Body of pancreas (tissue), 2 donors: ENCODE results near the genes MPHOSPH8, ZMYM2 and ZDHHC20.

GRCh38 chr13:18297368-18297800, 884.2 kb downstream of the TUBA3C start:
- PRO-cap, result no peak
- RAMPAGE, long total RNA, 2 experiments, result no peak in any of the 2 experiments

GRCh38 chr13:19632926-19633877, at the start of gene MPHOSPH8:
MPHOSPH8 (plus strand) TSS chr13:19633659.
- PRO-cap, result bidirectional peak, plus-strand start at chr13:19633659, minus-strand start at chr13:19633474
- RAMPAGE, long total RNA, 2 experiments, result start-site peak on the plus strand in 2 of 2 experiments, at chr13:19633661-19633727 at its widest, 152 to 773 reads per replicate

- PRO-cap, result no peak
- RAMPAGE, long total RNA, 2 experiments, result no peak in any of the 2 experiments
Measured at GRCh38 chr13:19635708-19636088, 2.2 kb downstream of the MPHOSPH8 start.

DNA sequence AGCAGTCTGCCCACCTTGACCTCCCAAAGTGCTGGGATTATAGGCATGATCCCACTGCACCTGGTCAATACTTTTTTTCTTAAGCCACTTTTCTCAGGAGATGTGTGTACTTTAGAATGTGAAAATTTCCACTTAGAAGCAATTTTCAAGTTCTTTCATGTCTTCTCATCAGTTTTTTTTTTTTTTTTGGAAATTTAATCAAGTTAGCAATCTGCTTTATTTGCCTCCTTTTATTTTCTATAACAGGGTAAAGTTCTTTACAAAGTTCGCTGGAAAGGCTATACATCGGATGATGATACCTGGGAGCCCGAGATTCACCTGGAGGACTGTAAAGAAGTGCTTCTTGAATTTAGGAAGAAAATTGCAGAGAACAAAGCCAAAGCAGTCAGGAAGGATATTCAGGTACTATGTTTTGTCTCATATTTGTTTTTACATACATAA, 8.4 kb downstream of the MPHOSPH8 start:
- PRO-cap, result no peak
- RAMPAGE, long total RNA, 2 experiments, result no peak in any of the 2 experiments

- PRO-cap, result no peak
- RAMPAGE, long total RNA, 2 experiments, result no peak in any of the 2 experiments
Measured at GRCh38 chr13:19646777-19647280, 13.4 kb downstream of the MPHOSPH8 start.

- PRO-cap, result no peak
- RAMPAGE, long total RNA, 2 experiments, result start-site peak on the minus strand in 1 of 2 experiments, at chr13:19686371-19686524 at its widest, 5 reads per replicate
Measured at GRCh38 chr13:19685753-19686672, 52.6 kb downstream of the MPHOSPH8 start.

DNA sequence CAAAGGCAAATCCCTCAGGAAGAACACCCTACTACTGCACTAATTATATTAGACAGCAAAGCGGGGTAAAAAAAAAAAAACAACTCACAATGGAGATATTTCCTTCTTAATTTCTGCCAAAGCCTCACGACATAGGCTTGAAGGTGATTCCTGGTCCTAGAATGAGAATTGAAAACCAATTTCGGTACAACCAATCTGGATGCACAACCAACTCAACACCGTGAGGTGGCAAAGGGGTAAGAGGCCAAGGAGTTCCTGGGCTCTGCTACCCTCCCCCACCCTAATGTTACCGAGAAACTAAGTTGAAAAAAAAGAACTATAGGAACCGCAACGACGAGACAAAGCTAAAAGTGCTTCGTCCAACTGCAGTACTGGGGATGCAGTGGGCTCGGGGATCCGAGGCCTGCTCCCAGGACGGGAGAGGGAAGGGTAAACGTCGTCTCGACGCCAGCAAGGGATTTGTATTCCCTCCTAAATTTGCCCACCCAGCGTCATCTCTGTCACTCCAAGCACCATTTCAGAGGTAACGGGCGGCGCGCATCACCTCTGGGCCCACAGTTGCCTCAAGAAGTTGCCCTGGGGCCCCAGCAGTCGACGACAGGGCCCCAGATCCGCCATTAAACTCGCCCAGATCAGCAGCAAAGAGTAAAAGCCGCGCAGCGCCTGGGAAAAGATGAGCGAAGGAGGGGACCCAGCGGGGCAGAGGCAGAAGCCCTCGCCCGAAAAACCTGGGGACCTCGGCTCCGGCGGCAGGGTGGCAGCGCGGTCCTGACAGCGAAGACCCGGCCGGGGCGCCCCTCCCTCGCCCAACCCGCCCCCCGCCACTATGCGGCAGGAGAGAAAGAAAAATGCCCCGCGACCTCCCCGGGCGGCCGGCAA, 899 bp downstream of the ZMYM5 start:
- PRO-cap, result unidirectional peak, plus-strand start at position 347 of the sequence; unidirectional peak, plus-strand start at position 516 of the sequence
- RAMPAGE, long total RNA, 2 experiments, result no peak in any of the 2 experiments

DNA sequence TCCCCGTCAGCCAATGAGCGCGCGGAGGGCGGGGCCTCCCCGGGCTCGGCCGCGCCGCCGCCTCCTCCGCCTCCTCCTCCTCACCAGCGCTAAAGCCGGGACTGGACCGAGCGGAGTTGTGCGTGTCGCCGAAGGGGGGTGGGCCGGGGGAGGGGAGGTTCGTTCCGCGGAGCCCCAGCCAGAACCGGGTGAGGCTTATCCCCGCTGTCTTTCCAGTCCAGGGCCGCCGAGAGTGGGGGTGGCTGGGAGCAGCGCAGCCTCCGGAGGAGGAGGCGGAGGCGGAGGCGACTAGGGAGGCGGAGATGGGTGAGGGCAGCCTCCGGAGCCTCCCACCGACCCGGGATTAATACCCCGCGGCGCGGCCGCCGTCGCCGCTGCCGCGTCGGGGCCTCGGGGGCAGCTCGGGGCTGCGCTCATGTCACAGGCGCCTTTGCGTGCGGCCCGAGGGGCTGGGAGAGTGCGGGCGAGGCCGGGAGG, at the start of gene ZMYM2:
ZMYM2 (plus strand) TSS at position 74 of the 477 bp plus-strand sequence.
- PRO-cap, result bidirectional peak, plus-strand start at position 92 of the sequence, minus-strand start outside the sequence
- RAMPAGE, long total RNA, 2 experiments, result start-site peak on the plus strand in 2 of 2 experiments, centred at positions 188 to 391 of the sequence, 25 to 127 reads per replicate

DNA sequence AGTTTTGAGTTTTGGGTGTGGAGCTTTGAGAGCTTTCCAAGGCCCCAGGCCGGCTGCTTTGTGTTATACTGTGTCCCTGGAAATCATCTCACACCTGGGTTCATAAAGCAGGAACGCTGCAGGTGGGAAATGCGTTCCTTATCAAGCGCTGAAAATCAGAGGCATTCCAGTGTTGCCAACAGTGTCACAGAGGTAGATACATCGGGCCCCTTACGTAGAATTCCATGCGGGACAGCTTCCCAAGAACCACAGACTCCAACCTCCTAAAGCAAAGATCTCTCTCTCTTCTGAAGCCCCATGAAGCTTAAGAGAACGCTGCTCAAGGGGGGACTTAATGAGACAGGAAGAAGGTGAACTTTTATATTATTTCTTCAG, 23.2 kb downstream of the GJA3 start:
- PRO-cap, result no peak
- RAMPAGE, long total RNA, 2 experiments, result no peak in any of the 2 experiments

DNA sequence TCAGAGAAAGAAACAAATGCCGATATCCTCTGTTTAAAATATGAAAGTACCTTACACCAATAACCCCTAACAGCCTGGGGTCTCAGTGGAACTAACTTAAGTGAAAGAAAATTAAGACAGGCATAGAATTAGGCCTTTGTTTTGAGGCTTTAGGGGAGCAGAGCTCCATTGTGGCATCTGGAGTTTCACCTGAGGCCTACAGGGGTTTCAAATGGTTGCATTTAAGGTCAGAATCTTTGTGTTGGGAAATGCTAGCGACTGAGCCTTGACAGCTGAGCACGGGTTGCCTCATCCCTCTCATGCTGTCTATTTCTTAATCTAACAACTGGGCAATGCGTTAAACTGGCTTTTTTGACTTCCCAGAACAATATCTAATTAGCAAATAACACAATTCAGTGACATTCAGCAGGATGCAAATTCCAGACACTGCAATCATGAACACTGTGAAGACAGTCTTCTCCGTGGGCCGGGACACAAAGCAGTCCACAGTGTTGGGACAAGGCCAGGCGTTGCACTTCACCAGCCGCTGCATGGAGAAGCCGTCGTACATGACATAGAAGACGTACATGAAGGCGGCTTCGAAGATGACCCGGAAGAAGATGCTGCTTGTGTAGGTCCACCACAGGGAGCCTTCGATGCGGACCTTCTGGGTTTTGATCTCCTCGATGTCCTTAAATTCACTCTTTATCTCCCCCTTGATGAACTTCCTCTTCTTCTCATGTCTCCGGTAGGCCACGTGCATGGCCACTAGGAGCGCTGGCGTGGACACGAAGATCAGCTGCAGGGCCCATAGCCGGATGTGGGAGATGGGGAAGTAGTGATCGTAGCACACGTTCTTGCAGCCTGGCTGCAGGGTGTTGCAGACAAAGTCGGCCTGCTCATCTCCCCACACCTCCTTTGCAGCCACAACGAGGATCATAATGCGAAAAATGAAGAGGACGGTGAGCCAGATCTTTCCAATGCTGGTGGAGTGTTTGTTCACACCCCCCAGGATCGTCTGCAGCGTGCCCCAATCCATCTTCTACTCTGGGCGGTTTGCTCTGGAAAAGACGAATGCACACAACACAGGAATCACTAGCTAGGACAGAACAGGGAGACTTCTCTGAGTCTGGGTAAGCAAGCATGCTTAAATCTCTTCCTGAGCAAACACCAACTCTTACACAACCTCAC, 3.8 kb downstream of the GJB2 start:
- PRO-cap, result no peak
- RAMPAGE, long total RNA, 2 experiments, result no peak in any of the 2 experiments

DNA sequence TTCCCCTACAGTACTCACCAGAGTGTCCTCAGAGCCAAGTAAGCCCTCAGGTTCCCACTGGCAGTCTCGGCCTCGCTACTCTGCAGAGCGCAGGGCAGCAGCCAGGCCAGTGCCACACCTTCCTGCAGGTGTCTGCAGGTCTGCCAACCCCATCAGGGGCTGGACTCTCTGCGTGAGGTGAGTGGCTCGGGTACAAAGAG, 15.1 kb upstream of the GJB6 start:
- PRO-cap, result no peak
- RAMPAGE, long total RNA, 2 experiments, result no peak in any of the 2 experiments

GRCh38 chr13:20461787-20462355, 63.8 kb downstream of the CRYL1 start:
- PRO-cap, result no peak
- RAMPAGE, long total RNA, 2 experiments, result no peak in any of the 2 experiments

- PRO-cap, result no peak
- RAMPAGE, long total RNA, 2 experiments, result no peak in any of the 2 experiments
Measured at GRCh38 chr13:20712500-20713108, 9.1 kb downstream of the IL17D start.

- PRO-cap, result no peak
- RAMPAGE, long total RNA, 2 experiments, result no peak in any of the 2 experiments
Measured at GRCh38 chr13:20832676-20833065, 58.9 kb upstream of the EEF1AKMT1 start.

- PRO-cap, result no peak
- RAMPAGE, long total RNA, 2 experiments, result no peak in any of the 2 experiments
Measured at GRCh38 chr13:21056113-21056596, 5.2 kb downstream of the LATS2 start.

GRCh38 chr13:21147068-21148449, 7.6 kb downstream of the SAP18 start:
- PRO-cap, result no peak
- RAMPAGE, long total RNA, 2 experiments, result no peak in any of the 2 experiments

GRCh38 chr13:21214277-21214688, 37.8 kb downstream of the MRPL57 start:
- PRO-cap, result no peak
- RAMPAGE, long total RNA, 2 experiments, result no peak in any of the 2 experiments

GRCh38 chr13:21434407-21435111, 24.5 kb downstream of the ZDHHC20 start:
- PRO-cap, result no peak
- RAMPAGE, long total RNA, 2 experiments, result no peak in any of the 2 experiments

DNA sequence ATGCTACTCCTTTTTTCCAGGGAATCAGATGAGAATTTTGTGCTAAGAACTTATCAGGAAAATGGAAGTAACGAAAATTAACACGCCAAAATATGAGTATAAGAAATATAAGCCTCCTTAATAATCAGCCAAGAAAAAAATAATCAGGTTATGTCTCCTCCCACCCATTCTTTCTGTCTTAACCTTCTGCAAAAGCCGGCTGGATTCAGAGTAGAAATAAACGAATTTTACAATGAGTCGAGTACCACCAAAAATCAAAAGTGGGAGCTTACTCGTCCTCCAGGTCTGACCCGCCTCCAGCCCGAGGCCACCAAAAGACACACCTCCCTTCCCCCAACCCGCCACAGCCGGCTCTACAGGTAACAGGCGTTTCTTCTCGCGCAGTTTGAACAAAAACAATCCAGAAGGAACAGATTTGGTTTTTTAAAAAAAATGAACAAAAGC, 841 bp downstream of the ZDHHC20 start:
- PRO-cap, result no peak
- RAMPAGE, long total RNA, 2 experiments, result no peak in any of the 2 experiments

DNA sequence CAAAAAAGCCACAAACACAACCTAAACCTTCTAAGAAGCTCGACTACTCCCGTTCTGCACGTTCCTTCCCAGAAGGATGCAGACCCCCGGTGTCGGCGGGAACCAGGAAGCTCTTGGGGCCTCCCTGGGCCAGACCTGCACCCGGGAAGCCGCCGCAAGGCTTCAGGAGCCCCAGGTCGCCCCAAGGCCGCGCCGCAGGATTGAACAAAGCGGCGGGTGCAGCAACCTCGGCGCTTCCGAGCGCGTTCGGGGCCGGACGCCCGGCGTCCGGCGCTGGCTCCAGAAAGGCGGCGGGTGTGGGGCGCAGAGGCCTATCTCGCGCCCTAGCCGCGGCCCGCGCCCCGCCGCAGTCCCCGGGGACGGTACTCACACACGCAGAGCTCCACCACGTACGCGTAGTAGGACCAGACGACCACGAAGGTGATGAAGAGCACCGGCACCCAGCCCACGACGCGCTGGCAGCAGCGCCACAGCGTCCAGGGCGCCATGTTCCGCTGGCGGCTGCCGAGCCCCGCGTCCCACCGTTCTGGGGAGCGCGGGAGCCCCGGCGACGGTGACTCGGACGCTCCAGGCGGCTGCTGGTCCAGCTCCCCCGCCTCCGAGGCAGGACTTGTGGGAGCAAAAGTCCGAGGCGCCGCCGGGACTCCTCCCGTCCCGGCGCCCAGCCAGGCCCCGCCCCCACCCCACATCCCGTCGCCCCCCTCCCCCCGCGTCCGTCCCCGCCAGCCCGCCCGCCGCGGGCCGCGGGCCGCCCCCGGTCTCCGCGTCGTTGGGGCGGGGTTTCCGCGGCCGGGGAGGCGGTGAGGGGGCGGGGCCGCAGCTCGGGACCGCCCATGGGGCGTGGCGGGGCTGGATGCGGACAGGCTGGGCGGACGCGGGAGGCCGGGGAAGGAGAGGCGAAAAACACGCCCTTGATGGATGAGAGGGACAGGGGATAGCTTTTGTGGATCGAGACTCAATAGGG, at the start of gene ZDHHC20:
ZDHHC20 (minus strand) TSS at position 620 of the 964 bp plus-strand sequence.
- PRO-cap, result unidirectional peak, plus-strand start at position 132 of the sequence; bidirectional peak, plus-strand start at position 282 of the sequence, minus-strand start at position 238 of the sequence; bidirectional peak, plus-strand start at position 862 of the sequence, minus-strand start at position 577 of the sequence
- RAMPAGE, long total RNA, 2 experiments, result start-site peak on the minus strand in 1 of 2 experiments, centred at position 599 of the sequence, 37 reads per replicate